GM12892 (cell line): ENCODE results near the gene ERC1.

GRCh38 chr12:10413-10790 lies 56.2 kb upstream of the IQSEC3 start:
- RRBS = no CpG with 5 or more reads among the region's 27 CpGs

- RRBS = no CpG with 5 or more reads among the region's 11 CpGs
These were observed 49.3 kb upstream of the IQSEC3 start for GRCh38 chr12:17044-17794.

DNA sequence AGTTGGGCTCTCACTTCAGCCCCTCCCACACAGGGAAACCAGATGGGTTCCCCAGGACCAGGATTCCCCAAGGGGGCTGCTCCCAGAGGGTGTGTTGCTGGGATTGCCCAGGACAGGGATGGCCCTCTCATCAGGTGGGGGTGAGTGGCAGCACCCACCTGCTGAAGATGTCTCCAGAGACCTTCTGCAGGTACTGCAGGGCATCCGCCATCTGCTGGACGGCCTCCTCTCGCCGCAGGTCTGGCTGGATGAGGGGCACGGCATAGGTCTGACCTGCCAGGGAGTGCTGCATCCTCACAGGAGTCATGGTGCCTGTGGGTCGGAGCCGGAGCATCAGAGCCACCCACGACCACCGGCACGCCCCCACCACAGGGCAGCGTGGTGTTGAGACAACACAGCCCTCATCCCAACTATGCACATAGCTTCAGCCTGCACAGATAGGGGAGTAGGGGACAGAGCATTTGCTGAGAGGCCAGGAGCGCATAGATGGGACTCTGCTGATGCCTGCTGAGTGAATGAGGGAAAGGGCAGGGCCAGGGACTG lies 39.9 kb upstream of the IQSEC3 start:
- RRBS = no CpG with 5 or more reads among the region's 12 CpGs

- RRBS = no CpG with 5 or more reads among the region's 5 CpGs
These were observed 25.2 kb downstream of the IQSEC3 start for GRCh38 chr12:91745-92210.

- RRBS = no CpG with 5 or more reads among the region's 21 CpGs
These were observed 73.1 kb downstream of the IQSEC3 start for GRCh38 chr12:139652-140146.

GRCh38 chr12:202238-203083 lies 11.5 kb downstream of the SLC6A12 start:
- RRBS = no CpG with 5 or more reads among the region's 12 CpGs

DNA sequence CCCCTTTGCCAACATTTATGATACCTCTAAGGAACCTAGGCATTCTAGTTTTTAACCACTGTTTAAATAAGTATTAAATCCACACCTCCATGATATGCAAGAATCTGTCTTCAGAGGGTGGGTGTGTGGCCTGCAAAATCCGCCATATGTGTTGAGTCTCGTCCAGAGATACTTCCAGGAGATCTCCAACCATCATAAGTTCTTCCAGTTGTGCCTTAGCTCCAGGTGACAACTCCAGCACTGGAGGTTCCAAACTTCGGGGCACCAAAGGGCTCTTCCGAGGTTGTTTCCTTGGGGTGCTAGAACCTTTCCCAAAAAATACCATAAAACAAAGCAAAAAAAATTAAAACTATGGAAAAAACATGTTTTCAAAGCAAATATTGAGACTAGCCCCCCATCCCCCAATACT lies 32.9 kb upstream of the SLC6A13 start:
- RRBS = no CpG with 5 or more reads among the region's 4 CpGs

DNA sequence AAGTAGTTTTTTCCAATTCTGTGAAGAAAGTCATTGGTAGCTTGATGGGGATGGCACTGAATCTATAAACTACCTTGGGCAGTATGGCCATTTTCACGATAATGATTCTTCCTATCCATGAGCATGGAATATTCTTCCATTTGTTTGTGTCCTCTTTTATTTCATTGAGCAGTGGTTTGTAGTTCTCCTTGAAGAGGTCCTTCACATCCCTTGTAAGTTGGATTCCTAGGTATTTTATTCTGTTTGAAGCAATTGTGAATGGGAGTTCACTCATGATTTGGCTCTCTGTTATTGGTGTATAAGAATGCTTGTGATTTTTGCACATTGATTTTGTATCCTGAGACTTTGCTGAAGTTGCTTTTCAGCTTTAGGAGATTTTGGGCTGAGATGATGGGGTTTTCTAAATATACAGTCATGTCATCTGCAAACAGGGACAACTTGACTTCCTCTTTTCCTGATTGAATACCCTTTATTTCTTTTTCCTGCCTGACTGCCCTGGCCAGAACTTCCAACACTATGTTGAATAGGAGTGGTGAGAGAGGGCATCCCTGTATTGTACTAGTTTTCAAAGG lies 16.9 kb downstream of the KDM5A start:
- RRBS = no CpG with 5 or more reads among the region's 1 CpG

DNA sequence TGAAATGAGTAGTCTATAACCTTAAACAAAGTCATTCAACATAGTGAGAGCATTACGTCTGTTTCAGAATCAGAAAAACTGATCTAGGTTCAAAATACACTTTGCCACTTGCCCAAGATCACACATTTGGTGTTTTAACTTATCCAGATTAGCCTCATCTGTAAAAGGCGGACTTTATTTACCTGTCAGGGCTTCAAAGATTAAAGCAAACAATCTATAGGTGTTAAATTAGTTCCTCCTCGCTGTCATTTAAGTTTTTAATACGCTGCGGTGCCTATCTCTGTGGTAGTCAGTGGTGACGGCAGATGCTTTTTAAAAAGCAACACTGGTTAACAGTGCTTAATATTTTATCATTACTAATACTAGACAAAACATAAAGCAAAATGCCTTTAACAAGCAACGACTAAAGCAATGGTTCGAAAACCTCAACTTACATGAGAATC lies 1.5 kb downstream of the KDM5A start:
- RRBS = no CpG with 5 or more reads among the region's 8 CpGs

DNA sequence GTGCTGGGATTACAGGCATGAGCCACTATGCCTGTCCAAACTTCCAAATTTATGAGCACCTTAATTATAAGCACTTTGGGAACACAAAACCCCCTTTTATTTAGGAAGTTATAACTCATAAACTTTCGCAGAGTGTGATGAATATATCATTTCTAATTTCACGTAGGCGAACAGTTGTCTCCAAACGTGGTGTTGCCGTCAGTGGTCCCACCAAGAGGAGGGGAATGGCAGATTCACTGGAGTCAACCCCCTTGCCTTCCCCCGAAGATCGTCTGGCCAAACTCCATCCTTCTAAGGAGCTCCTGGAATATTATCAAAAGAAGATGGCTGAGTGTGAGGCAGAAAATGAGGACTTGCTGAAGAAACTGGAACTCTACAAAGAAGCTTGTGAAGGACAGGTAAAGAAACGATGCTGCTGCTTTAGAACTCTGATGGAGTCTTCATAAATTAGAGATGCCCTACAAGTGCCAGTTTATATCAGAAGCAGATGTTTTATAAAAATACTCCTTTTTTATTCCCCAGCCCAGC lies 10.2 kb downstream of the CCDC77 start:
- RRBS = no CpG with 5 or more reads among the region's 8 CpGs

- RRBS = no CpG with 5 or more reads among the region's 11 CpGs
These were observed 6.3 kb downstream of the B4GALNT3 start for GRCh38 chr12:465955-466595.

- RRBS = no CpG with 5 or more reads among the region's 13 CpGs
These were observed 50.5 kb downstream of the B4GALNT3 start for GRCh38 chr12:510016-510914.

GRCh38 chr12:631354-631589 lies 32.0 kb downstream of the NINJ2 start:
- RRBS = no CpG with 5 or more reads among the region's 12 CpGs

- RRBS = no CpG with 5 or more reads among the region's 10 CpGs
These were observed 17.6 kb downstream of the NINJ2 start for GRCh38 chr12:645397-646224.

- RRBS = no CpG with 5 or more reads among the region's 4 CpGs
These were observed 13.7 kb upstream of the WNK1 start for GRCh38 chr12:738506-739211.

DNA sequence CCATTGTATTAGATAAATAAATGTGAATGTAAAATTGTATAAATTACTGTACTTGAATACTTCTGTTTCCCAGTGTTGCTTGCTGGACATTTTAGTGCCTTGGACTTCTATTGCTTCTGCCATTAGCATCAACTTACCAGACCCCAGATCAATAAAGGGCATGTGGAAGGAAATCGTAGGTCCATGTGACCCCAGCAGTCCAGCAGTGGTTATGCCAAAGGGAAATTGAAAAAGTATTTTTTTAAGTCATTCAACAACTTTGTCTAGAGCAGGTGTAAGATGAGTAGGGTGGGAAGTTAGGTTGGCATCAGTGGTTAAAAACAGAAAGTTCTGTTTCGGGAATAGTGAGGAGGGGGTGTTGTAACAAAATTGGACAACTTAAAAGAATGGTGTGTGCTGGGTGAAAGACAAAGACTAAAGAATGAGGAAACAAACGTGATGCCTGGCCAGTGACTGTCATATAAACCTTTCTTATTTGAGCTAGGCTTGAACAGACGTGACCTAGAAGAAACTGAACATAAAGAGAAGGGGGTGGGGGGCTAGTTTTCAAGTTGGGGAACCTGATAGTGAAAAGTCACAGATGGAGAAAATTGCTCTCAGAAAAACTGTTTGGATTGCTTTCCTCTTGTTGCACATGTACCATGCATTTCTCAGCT lies 39.8 kb downstream of the RAD52 start:
- RRBS = no CpG with 5 or more reads among the region's 4 CpGs

DNA sequence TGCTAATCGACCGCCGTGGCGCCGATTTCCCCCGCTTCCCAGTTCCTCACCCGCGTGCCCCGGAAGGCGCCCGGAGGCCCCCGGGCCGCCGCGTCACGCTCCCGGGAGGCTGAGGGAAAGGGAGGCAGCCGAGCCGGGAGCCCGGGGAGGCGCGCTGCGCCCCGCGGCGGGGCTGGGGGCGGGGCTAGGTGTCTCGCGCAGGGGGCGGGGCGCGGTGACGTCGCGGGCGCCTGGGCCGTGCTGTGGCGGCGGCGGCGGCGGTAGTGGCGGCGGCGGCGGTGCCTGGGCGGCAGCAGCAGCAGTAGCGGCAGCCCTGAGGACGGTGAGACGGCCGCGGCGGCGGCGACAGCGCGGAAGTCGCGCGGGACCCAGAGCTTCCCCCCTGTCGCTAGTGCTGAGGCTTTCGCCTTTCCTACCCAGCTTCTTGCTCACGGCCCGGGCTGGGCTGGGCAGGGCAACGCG lies at the start of gene ERC1:
TSS of gene ERC1 (plus strand) at position 223 of the 462 bp plus-strand sequence.
- RRBS = no CpG with 5 or more reads among the region's 66 CpGs

DNA sequence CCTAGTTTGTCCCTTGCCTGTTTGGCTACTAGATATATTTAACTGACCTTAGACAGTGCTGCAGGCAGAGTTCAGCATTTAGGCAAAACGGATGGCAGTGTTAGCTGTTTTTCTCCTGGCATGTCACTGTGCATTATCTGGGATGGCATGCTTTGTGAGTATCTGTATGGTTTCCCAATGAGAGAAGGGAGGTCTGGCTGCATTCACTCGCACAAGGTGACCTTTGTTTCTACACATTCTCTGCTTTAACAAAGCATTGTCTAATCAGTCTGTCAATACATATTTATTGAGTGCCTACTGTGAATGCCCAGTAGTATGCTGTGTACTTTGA lies 63.4 kb downstream of the ERC1 start:
- RRBS = no CpG with 5 or more reads among the region's 2 CpGs

- RRBS = no CpG with 5 or more reads among the region's 4 CpGs
These were observed 108.1 kb downstream of the ERC1 start for GRCh38 chr12:1099013-1099636.

DNA sequence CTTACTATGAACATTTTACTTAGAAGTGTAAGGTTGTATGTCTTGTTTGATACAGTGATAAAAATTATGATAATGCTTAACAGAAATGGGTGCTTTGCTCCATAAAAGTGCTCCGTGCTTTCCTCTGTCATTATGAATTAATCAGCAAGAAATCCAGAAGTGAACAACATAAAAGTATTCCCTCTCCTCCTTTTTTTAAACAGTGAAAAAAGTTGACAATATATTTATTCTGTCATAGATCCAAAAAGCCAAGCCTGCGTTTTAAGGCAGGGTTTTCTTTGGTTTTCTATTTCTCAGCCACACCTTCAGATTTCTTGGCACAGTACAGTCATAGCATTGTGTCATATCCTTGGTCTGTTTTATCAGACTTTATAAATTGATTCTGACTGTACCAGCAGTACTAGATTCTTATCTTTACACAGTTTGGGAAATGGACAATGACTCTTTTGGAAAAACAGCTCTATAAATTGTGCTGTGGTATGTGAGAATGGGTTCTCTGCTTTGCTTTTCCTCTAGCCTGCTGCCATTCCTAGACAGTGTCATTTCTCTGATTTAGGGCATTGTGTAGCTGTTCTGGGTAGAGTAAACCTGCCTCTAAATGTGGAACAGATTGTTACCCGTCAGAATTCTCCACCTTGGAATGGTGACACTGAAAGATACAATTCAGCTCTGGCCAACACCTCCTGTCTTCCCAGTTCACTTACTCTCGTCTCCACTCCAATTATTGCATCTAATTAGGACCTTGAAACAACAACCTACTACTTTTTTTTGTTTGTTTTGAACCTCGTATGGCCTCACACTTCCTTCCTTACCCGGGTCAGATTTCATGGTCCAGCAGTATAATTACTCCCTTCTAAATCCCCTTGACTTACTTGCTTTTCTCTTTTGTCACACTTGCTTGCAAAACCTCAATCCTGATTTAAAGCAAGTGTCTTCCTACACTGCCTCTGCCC lies 226.2 kb downstream of the ERC1 start:
- RRBS = no CpG with 5 or more reads among the region's 6 CpGs